Endometrial microvascular endothelial cells (primary cell): ENCODE measurements around a stretch of chr15.

- RAMPAGE, long total RNA = no peak
Observed at GRCh38 chr15:70257513-70257949, 159.8 kb upstream of the TLE3 start.

DNA sequence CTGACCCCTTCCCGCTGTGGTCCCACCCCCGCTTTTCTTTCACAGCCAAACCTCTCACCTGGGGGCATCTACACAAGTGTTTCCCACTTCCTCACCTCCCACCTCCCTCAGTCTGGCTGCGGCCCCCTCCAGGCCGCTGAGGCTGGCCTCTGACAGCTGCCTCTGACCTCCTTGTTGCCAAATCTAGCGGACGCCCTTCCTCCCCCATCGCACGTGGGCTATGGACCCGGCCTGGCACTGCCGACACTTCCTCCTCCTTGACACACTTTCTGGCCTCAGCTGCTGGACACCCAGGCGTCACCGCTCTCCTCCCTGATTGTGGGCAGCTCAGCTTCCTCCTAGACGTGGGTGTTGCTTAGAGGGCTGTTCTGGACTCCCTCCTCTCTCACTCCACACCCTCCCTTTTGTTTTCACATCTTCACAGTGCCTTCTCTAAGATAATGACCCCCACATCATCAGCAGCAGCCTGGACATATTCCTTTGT is 169.0 kb upstream of the TLE3 start:
- RAMPAGE, long total RNA = no peak

GRCh38 chr15:70267844-70268329 is 170.2 kb upstream of the TLE3 start:
- RAMPAGE, long total RNA = no peak

- RAMPAGE, long total RNA = no peak
Observed at GRCh38 chr15:70328382-70328761, 230.7 kb upstream of the TLE3 start.

DNA sequence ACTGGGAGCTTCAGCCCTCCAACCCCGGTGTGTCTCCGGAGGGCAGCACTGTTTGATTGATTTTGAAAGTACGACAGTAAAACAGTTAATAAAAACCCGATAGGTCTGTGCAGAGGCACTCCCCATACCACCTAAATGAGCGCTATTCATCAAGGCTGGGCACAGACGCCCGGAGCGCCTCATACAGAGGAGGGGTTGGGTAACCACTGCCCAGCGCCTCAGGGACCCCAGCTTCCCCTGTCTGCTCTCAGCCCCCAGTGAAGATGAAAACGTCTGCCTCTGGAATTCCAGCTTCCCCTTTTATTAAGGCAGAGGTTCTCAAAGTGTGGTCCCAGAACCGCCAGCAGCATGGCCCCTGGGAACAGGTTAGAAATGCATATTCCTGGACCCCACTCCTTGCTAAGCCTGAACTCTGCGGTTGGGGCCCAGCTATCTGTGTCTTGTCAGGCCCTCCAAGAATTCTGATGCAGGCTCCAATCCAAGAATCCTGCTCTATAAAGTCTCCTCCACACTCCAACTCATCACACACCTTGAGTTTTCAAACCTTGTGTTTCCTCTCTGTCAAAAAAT is 256.8 kb upstream of the TLE3 start:
- RAMPAGE, long total RNA = no peak

DNA sequence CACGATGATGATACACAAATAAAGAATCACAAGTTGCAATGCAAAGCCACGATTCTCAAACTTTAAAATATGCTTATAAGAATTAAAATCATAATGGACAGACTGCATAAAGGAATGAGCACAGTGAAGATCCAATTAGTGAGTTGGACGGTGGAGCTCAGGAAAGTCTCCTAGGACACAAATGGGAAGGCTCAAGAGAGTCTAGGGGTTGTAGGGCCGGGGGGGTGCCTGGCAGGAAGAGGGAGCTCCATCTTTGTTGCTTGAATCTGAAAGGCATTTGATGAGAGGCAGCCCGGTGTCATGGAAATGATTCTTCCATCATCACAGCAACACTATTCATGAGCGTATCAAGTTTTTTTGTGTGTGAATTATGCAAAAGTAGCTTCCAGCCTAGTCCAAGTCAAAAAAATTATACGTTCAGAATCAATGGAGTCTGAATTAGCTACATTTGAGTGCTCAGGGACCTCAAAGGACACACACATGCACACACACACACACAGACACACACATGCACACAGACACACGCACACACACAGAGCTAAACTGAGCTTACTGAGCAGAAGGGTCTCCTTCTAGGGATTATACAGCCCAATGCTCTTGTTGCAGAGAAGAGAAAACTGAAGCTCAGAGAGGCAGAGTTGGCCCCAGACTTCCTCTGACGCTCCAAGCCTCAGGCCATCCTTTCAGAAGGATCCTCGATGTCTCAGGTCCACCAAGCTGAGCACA is 228.3 kb downstream of the UACA start:
- RAMPAGE, long total RNA = no peak

DNA sequence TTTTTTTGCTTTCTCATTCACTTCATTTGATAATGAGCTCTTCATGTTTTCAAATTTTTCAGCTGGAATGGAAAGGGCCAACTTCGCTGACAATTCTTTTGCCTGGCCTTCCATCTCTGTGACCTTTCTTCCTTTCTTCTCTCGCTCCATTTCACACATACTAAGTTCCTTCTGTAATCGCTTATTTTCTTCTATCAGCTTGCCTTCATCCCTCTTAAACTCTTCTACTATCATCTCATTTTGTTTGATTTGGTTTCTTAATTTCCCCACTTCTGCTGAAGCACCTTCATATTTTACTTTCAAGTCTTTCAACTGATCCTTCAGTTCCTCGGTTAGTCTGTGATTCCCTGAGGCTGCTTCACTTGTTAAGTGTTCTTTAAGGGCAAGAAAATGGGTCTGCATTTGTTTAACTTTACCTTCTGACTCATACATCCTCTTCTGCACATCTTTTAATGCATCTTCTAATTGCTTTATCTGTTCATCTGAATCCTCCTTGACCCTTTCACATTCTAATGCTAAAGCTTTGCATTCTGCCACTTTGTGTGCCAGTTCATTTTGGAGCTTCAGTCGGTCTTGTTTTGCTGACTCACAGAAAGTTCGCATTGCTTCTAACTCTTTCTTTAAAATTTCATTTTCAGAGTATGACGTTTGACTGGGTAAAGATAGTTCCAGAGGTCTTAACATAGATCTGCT is 94.5 kb downstream of the UACA start:
- RAMPAGE, long total RNA = no peak

DNA sequence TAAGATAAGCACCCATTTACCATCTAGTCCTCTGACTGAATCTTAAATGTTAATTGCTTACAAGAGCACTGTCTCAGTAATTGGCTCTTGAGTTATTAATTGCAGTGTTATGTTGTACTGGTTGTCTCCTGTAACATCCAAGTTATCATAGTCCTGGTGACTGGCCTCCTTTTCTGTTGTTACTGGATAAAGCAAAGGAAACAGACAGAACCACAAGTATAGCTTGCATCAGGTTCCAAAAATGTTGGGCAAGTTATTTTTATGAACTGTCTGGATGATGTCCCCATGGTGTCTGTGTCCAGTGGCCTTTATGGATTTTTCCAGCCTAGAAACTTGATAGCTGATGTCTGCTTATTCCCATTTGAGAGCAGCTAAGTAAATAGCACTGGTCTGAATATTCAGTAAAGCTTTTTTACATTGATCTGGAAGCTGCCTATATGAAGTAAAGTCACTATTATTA is 2.5 kb upstream of the UACA start:
- RAMPAGE, long total RNA = no peak

- RAMPAGE, long total RNA = no peak
Observed at GRCh38 chr15:70795216-70795637, 31.9 kb upstream of the UACA start.

- RAMPAGE, long total RNA = no peak
Observed at GRCh38 chr15:71116018-71116385, 731 bp downstream of the THSD4 start.

DNA sequence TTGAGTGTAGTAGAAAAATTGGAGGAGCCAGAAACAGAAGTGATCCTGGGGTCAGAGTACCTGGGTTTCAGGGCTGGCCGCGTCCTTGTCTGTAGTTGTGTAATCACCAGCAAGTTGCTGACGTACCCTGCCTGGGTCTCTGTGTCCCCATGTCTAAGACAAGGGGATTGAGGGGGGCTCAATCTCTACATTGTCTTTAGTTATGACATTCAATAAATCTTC is 295.1 kb upstream of the NR2E3 start:
- RAMPAGE, long total RNA = no peak

DNA sequence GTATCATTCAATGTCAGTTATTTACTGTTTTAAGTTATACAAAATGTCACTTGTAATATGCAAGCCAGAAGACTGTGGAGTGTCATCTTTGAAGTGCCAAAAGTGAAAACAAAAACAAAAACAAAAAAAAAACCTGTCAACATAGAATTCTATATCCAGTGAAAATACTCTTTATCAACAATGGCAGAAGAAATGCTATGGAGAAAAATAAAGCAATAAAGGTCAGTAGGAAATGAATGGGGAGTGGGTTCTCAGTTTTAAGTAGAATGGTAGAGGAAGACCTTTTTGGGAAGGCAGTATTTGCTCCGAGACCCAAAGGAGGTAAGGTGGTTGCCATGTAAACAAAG is 205.7 kb upstream of the NR2E3 start:
- RAMPAGE, long total RNA = no peak

- RAMPAGE, long total RNA = no peak
Observed at GRCh38 chr15:71626137-71626445, 184.3 kb upstream of the NR2E3 start.

- RAMPAGE, long total RNA = no peak
Observed at GRCh38 chr15:71654706-71655396, 155.5 kb upstream of the NR2E3 start.

DNA sequence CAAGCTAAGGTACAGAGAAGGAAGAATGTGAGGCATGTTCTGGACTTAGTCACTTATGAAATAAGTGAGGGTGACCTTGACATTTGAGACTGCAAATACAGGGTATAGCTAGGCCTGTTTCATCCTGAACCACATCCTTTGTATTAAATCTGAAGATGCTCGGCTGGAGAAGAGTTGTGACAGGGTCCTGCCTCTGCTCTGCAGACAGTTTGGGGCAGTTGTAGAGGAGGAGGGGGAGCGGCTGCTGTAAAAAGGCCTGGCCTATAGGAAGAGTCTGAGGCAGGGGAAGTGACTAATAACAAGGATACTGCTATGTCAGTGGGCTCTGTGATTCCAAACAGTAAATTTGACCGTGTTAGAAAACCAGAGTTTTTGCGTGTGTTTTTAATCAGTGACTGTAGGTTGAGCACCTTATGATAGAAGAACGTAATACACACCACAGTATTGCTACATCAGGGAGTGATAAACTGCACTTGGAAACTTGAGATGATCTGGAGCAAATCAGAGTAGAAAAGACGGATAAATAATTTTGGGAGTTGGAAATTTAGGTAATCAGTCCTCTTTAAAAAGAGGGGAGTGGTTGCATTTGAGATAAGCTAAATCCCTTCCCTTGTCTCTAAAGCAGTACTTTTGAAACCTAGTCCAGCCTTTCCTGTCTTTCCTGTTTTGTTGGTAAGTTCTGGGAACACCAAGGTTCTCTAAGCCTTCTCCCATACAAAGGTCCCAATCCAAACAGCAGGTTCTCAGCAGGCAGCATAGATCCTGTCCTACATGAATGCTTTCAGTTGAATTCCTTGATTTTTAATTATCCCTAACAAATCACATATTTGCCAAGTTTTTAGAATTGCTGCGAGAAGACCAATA is 130.5 kb upstream of the NR2E3 start:
- RAMPAGE, long total RNA = no peak

DNA sequence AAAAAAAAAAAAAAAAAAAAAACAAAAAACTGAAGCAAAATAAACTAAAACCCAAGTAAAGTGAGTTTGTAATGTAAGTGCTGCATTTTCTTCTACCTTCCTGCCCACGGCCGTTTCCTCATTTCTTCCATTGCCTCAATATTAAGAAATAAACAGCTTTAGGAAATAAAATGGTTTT is 3.3 kb downstream of the PKM start:
- RAMPAGE, long total RNA = no peak

GRCh38 chr15:72228062-72228387 is 3.0 kb downstream of the PKM start:
- RAMPAGE, long total RNA = no peak

GRCh38 chr15:72477263-72478003 is 3.3 kb downstream of the ARIH1 start:
- RAMPAGE, long total RNA = no peak

DNA sequence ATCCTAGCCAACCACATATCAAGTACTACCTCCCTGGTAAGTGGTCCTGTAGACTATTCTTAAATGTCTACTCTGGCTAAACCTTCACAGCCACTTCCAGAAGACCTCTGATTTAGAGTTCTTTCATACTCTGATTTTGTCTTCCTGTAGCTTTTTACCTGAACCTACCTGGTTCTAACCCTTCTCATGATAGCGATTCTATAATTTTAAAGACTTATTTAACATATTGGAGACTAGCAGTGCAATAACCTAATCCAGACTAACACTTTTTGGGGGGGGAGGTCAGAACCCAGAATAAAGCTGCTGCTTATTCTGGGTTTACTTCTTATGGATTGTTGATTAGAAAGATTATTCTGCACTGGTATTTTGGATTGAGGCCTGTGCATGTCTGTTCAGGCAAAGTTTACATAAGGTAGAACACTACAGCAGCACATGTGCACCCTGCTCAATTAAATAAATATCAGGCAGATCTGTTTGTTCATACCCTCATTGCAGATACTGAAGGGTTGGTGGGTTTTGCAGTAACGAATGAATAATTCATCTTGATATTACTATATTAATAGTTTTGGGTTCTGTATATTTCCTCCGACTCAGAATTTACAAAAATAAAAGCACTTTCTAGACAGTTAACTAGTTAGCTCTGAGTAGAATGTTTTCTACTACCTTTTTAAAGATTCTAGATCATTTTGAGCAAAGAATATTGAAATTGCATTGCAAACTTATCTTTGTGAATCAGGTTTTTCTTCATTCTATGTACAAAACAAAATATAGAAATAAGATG is 19.1 kb downstream of the ARIH1 start:
- RAMPAGE, long total RNA = no peak

GRCh38 chr15:72575666-72576250 is 78.7 kb upstream of the GOLGA6B start:
- RAMPAGE, long total RNA = no peak